ENCODE measurements around a stretch of chrX.

DNA sequence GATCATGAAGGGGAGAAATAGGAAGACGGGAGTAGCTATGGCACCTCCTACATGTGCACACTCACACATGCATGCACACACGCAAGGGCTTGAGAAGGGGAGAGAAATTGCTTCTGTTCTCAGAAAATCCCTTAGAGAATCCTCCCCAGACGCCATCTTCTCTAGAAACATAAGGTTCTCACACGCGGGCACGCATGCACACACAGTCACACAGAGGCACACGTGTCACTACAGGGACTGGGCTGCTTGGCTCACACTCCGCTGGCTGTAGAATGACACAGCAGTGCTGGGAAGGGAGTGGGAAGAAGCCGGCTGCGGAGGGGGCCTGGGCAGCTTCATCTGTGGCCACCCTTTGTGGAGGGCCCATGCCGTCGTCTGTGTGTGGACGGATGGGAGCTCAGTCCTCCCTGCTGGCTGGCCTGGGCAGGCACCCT is 621.3 kb downstream of the BCOR start:
- PRO-cap, 2 experiments, result no peak in any of the 2 experiments

DNA sequence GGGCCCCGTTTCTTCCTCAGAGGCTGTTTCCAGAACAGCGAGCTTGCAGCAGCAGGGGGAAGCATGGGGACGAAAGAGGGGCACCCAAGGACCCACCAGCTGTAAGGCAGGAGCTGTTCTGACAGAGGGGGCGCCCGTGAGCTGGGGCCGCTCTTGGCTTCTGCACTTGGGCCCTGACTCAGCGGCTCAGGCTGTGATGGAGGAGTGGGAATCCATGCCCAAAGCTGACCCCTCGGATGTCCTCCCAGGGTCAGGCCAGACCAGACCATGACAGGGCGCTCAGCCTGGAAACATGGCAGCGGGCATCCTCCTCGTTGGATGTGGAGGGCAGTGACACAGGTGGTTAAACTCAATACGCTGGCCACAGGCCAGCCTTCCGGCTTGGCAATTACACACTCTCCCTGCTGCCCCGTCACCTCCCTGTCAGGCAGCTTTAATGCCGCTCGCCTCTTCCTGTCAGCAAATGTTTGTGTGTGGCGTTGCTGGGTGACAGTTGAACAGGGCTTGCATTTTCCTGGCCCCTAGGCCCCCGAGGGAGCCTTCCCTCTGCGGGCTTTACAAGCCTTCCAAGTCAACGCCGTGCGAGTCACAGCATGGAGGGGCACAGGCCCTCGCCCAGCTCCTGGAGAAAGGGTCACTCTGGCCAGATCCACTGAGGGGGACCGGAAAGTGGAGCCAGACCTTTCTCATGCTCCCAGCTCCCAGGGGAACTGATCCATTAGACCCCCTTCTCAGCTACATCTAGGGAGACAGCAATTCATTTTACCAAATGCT is 620.1 kb downstream of the BCOR start:
- PRO-cap, 2 experiments, result no peak in any of the 2 experiments

DNA sequence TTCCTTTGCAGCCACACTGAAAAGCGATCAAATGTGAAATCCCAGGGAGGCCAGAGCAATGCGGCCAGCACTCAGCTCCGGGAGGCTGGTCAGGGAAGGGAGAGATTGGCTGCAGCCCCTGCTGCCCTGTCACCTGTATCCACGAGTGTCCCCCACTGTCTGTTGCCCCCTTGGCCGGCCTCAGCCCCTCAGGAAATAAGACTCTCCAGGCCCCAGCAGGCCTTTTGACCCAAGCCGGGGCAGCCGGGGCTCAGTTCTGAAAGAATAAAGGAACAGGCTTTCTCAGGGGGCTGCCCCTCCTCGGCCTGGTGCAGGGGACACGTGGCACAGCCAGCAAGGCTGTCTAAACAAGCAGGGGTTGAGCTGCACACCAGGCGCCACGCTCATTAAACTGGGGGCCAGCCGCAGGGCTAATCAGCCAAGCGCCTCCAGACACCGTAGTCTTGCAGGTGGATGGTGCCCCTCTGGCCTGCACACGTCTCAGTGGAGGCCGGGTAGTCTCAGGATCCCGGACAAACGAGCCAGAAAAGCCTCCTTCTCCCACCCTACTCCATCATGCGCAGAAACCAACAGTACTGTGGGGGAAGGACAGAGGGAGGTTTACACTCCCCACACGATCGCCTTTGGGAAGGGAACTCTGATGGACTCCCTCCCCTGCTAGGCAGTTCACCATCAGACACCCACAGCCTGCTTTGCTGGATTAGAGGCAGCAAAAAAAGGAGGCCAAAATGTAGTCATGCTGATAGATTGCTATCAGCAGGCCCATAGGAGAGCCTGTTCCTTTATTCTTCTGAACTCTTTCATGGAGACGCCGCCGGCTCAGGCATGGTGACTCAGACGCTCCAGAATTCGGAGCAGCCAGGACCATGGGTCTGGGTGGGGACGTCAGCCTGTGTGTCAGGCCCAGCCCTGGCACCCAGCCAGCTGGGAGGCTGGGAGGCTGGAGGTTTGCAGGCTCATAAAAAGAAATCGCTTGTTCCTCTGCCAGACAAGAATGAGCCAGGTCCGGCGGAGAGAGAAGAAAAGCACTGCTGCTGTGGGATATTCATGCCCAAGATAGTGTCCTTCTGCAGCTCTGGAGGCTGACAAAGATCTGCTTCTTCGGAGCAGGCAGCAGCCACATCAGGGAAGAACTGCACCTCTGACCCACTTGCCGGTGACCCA is 342.4 kb downstream of the BCOR start:
- PRO-cap, 2 experiments, result no peak in any of the 2 experiments

- PRO-cap, 2 experiments, result no peak in any of the 2 experiments
These were observed 330.4 kb downstream of the BCOR start for GRCh38 chrX:39767400-39767725.

- PRO-cap, 2 experiments, result no peak in any of the 2 experiments
These were observed 300.4 kb downstream of the BCOR start for GRCh38 chrX:39797287-39797749.

GRCh38 chrX:39813576-39814367 is 284.0 kb downstream of the BCOR start:
- PRO-cap, 2 experiments, result no peak in any of the 2 experiments

DNA sequence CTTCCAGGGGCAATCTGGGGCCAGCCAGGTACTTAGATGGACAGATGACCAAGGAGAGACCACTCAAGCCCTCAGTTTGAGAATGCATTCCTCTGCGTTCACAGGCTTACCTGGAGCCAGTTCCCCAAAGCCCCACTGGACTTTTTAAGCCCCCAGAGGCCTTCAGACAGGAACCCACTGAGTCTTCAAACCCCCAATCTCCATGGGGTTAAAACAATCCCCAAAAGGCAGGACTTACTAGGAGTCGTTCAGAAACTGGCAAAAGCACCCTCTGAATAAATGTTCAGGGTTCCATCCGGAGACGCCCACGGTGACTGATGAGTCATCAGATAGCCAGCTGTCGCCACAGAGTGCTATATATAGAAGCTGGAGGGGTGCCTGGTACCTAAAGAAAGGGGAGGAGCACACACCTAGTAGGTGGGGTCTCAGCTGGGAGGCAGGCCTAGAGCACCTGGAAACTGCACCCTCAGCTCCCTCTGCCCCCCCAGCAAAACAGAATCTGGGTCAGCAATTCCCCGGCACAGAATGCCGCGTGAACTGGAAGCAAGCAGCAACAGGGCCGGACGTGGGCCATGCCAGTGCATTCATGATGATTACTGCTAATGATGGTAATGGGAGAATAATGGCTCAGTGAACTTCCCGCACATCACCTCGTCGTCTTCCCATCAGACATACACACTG is 242.1 kb downstream of the BCOR start:
- PRO-cap, 2 experiments, result peak in 2 of 2 experiments; most common plus-strand start position 521 of the sequence (in 1); most common minus-strand start position 273 of the sequence (in 1)

DNA sequence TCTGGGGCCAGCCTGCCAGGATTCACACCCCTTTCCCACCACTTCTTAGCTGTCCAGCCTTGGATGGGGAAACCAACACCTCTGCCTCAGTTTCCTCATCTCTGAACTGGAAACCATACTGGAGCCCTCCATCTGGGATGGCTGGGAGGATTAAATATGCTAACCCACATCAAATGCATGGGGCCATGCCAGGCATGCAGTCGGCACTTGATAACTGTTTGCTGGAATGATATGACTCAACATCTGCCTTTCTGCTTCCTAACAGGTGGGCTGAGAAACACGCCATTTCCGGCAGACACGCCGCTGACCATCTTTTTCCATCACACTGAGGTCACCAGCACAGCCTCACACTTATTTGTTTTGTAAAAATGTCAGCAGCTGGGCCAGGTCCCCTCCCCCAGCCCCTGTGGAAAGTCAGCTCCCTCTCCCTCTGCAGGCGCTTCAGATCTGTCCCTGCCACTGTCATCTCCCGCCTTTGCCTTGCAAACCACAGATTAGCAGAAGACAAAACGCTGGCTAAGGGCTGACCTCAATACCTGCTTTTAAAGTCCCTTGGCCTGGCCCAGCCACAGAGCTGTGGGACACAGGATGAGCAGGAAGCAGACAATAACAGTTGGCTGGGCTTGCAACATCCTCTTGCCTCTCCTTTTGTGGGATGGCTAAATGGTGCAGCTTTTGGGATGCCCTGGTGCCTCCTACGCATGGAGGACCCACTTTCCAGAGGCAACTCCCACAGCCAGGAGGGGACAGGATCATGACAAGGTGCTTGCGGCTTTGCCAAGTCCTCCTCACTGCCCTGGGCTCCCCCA is 237.4 kb downstream of the BCOR start:
- PRO-cap, 2 experiments, result peak in 2 of 2 experiments; most common minus-strand start position 212 of the sequence (in 1)

DNA sequence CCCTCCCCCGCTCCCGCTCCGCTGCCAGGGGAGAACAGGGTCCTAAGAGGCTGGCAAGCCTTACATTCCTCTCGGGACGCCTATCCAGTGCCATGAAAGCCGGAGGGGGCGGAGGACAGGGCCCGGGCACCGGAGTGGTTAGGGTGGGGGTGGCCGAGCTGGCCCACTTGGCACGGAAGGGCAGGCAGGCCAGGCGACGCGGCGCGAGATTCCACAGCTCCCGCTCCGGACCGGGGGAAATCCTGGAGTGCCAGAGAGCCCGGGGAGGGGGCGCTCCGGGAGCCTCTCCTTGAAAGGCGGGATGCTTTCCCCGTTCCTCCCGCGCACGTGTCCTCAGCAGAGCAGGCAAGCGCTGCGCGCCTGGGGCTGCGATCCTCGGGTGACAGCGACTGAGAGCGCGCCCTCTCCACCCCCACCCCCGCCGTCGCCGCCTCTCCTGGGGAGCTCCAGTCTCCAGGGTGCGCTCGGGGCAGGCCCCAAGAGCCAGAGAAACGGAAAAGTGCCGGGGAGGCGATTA is 84.0 kb downstream of the BCOR start:
- PRO-cap, 2 experiments, result no peak in any of the 2 experiments

GRCh38 chrX:40048842-40049782 is 48.6 kb downstream of the BCOR start:
- PRO-cap, 2 experiments, result no peak in any of the 2 experiments

GRCh38 chrX:40083231-40083921 is 14.4 kb downstream of the BCOR start:
- PRO-cap, 2 experiments, result no peak in any of the 2 experiments

DNA sequence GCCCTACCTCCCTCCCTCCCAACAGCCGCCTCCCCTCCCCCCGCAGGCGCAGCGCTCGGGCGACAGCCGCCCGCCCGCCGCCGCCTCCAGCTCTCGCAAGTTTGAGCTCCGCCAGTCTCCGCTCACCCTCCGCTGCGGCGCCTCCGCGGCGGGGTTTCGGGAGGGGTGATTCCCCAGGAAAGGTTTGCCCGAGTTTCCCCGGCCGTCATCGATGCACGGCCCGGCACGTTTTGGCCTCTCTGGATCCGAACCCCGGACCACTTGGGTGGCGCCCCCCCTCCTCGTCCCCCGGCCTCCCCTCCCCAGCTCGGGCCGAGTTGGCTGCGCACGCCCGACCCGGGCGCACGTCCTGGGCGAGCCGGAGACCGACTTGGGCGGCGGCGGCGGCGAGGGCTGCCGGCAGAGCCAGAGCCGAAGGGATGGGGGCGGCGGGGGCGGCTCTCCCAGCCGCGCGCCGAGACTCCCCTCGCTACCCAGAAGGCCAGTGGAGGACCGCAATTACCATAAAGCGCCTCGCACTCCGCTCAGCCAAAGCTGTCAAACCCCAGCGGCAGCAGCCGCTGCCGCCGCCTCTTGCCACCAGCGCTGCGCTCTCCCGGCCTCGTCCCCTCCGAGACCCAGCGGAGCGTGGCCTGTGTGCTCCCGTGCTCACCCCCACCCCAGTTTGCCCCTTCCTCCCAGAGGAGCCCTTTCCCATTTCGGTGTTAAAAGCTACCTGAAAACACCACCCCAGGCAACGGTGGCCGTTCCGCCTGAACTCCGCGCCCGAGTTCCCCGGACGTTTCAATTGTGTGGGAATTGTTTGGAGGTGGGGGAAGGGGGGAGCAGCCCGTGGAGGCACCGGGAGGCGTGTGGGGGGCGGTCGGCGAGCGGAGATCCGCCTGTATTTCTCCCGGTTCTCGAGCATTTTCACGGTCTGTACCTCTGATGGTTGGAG is 560 bp upstream of the BCOR start:
- PRO-cap, 2 experiments, result peak in 2 of 2 experiments; most common plus-strand start position 114 of the sequence (in 2); most common minus-strand start position 372 of the sequence (in 2)

DNA sequence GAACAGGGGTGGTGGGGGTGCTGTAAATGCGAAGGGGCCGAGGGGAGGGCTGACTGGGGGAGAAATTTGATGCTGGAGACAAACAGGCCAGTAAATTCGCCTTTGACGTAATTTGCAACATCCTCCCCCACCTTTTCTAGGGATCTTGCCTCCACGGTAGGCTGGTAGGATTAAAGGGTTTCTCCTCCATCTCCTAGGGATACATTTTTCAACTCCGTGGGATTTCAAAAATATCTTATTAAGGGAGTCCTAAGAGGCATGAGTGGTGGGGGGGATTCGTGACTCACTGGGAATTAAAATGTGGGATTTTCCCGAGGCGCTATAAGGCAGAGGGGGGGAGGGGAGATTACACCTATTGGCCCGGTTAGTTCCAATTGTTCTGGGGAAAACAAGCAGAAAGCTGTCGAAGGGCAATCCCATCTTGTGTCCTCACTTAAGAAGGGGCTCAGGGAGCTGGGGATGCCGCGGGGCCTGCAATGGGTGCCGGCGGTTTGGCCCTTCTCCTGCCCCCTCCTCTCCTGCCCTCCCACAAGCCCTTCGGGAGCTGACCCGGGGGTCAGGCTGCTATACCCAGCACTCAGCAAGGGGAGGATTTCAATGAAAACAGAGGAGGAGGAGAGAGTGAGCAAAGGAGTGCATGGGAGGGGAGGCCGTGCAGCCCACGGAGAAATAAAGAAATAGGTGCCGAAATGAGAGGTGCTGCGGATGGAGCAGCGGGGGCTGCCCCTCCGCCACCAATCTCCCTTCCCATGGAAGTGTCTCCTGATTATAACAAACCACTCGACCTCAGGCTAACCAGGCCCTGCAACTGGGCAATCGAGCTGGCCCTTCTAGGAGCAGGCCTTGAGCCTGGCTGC is 3.2 kb upstream of the BCOR start:
- PRO-cap, 2 experiments, result no peak in any of the 2 experiments

DNA sequence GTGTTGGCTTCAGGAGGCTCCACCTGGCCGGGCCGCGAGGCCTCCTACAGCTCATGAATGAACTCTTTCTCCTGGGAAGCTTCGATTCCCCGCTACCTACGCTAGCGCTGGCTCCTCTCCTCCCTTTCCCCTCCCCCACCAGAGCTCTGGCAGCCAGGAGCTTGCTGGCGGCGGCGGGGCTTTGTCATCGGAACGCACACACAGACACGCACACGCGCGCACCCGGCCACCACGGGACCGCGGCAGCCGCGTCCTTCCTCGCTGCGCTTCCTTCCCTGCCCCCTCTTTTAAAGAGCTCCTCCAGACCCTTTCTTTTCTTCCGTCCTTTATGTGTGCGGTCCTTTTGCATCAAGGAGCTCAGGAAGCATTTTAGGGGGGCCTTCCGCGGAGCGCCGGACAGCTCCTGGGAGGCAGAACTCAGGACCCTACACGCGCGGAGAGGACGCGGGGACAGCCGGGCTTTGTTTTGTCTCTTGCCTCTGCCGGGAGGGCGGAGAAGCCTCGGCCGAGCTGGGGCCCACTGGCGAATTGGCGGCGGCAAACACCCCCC is 70.2 kb upstream of the BCOR start:
- PRO-cap, 2 experiments, result no peak in any of the 2 experiments

DNA sequence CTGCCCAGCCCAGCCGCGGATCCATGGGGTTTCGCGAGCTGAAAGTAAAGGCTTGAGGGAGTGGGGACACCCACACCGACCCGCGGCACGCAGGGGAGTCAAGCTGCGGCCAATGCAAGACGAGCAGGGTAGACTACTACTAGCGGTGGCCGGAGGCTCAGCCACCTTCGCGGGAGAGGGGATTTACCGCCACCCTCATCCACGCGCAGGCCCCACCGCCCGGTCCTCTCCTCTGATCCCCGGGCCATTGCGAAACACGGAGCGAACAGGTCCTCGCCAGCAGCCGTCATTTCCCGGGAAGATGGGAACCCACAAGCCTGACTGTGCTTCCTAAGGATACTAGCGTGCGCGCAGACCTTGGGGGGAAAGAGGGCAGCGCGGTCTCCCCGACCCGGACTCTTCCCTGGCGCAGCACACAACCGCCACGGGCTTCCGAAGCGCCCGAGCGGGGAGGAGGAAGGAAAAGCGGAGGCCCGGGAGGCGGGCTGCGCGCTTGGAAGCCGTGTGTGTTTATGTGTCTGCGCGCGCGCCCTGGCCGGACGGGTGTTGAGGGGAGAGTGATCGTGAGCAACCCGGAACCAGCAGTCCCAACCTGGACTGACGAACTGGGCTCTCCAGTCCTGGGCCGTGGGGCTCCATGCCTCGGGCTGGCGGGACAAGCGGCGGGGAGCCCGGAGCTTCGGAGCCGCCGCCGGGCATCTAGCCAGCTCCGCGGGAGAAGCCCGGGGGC is 74.5 kb upstream of the BCOR start:
- PRO-cap, 2 experiments, result peak in 1 of 2 experiments; most common minus-strand start position 599 of the sequence (in 1)

- PRO-cap, 2 experiments, result no peak in any of the 2 experiments
These were observed 75.7 kb upstream of the BCOR start for GRCh38 chrX:40173360-40173977.

DNA sequence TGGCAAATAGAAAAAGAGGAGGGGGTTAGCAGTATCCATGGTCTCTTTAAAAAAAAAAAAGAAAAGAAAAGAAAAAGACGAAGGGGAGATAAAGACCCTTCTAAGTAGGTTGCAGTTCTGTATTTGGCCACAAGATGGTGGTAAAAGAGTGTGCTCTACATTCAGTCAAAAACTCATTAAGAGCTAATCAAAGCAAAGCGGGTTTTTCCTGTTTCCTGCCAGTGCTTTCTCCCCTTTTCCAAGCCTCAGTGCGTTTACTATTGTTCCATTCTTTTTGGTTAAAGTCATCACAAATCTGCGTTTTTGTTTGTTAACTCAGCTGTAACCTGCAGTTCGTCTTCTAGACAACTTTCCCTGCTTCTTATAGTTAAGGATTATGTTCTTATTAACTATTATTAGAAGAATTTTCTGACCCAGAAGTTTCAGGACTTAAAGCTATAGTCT is 36.8 kb upstream of the ATP6AP2 start:
- PRO-cap, 2 experiments, result no peak in any of the 2 experiments

DNA sequence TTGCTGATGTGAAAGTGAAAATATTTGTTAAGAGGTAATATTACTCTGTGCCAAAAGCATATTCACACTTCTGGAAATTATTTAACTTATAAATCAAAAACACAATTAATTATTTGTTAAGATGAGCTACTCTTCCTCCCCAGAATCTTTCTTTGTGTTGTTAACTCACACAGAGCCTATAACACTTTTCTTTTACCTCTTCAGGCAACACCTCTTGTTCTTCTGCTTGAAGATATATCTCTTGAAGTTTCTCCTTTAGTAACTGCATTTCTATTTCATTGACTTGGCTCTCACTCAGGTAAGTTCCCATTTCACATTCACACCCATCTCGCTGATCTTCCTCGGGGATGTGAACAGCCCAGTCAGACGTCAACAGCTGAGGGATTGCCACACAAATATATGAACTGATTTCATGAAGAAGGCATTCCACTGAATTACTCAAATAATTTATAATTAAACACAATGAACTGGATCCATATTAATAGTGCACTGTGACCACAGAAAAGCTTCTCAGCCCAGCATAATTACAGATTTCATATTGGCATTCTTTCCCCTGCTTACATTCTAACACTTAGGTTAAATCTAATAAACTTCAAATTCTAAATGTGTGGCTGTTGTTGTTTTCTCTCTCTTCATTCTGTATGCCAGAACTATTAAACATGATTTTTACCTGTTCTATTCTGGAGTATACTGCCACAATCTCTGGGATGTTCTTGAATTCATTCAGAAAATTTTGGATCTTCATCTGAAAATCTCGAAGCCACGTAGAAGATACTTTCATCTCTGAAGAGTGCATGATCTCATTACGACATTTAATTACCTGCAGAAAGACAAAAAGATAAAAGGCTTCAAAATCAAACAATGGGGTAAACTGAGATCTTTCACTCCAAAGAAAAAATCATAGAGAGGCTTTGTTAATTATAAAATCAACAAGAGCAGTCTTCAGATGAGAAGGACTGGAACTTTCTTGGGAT is 10.7 kb downstream of the CXorf38 start:
- PRO-cap, 2 experiments, result no peak in any of the 2 experiments

GRCh38 chrX:40646489-40646841 is 896 bp downstream of the CXorf38 start:
- PRO-cap, 2 experiments, result peak in 2 of 2 experiments; most common plus-strand start chrX:40646681 (in 2); most common minus-strand start chrX:40646638 (in 1)

GRCh38 chrX:41157519-41158239 is 72.4 kb downstream of the USP9X start:
- PRO-cap, 2 experiments, result no peak in any of the 2 experiments

Data from cytotoxic T cell (primary cell).